Occipital lobe (tissue), 2 donors: ENCODE measurements around the genes PCNX1 and DNAL1.

DNA sequence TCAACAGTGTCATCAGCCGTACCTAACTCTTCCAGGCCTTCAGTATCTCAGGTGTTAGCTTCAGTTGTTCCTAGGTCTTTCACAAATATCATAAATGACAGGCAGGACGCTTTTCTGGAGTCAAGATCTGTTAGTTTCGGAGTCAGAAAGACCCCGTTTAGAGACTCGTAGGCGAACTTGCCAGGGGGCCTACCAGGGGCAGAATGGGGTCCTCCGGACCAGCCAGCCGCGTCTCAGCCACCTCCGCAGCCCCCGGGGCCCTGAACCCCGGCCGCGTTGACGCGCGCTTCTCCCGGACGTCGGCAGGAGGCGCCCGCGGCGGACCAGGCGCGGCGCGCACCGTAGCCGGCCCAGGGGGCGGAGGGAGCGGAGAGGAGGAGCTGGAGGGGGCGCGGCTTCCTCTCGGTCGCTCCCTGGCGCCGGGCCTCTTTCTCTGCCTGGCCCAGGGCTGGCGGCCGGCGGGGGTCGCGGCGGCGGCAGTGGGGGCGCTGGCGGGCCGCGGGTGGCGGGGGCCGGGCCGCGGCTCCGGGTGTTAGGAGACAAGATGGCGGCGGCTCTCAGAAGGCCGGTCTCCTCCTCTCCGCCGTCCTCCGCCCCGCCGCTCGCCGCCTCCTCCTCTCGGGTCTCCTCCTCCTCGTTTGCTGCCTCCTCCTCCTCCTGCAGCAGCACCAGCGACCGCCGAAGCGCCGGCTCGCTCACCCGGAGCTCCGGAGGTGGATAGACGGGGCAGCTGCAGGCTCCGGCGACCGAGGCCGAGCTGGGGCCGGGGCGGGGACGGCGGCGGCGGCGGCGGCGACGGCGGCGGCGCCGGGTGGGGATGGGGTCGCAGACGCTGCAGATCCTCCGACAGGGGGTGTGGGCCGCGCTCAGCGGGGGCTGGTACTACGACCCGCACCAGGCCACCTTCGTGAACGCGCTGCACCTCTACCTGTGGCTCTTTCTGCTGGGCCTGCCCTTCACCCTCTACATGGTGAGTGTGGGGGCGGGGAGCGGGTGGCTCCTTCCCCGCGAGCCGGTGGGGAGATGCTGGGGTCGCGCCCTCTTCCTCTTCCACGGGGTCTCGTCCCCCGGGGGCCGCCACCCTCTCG lies at the start of gene PCNX1:
TSS of gene PCNX1 (plus strand) at position 426 of the 1,088 bp plus-strand sequence.
- RAMPAGE, long total RNA = no peak

- RAMPAGE, long total RNA = no peak
Measured at GRCh38 chr14:70946686-70947216, 39.5 kb downstream of the PCNX1 start.

DNA sequence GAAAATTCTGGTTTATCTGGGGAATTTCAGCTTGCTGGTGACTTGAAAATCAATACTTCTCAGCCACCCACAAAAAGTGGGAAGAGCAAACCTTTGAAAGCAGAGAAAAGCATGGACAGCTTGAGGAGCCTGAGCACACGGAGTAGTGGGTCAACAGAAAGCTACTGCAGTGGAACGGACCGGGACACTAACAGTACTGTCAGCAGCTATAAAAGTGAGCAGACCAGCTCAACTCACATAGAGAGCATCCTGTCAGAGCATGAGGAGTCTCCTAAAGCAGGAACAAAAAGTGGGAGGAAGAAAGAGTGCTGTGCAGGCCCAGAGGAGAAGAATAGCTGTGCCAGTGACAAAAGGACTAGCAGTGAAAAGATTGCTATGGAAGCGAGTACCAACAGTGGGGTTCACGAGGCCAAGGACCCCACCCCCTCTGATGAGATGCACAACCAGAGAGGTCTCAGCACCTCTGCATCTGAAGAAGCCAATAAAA lies 70.1 kb downstream of the PCNX1 start:
- RAMPAGE, long total RNA = no peak

GRCh38 chr14:71123353-71124005 lies 196.8 kb upstream of the SIPA1L1 start:
- RAMPAGE, long total RNA = no peak

GRCh38 chr14:71231473-71232288 lies 88.6 kb upstream of the SIPA1L1 start:
- RAMPAGE, long total RNA = no peak

GRCh38 chr14:71253831-71254631 lies 66.2 kb upstream of the SIPA1L1 start:
- RAMPAGE, long total RNA = no peak

DNA sequence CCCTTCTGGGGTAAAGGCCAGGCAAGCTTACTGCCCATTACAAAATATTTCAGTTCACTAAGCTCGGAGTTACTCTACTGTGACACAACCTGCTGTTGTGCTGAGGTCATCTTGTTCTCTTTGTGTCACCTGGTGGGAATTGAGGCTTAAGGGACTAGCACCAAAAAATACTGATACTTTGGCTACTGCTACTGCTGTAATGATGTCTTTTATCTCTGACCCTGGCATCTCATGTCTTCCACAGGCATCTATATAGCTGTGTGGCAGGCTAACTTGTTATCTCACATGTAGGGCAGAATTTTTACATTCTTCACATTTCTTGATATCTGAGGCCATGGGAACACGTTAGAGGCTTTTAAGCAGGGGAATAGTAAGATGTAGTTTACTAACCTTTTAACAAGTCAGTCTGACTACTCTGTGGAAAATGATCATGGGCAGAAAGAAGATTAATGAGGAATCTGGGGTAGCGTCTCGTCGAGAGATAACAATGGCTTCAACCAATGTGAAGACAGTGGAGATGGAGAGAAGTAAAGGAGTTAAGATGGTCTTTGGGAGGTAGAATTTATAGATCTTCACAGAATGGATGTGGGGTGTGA lies 85.4 kb downstream of the SIPA1L1 start:
- RAMPAGE, long total RNA = no peak

DNA sequence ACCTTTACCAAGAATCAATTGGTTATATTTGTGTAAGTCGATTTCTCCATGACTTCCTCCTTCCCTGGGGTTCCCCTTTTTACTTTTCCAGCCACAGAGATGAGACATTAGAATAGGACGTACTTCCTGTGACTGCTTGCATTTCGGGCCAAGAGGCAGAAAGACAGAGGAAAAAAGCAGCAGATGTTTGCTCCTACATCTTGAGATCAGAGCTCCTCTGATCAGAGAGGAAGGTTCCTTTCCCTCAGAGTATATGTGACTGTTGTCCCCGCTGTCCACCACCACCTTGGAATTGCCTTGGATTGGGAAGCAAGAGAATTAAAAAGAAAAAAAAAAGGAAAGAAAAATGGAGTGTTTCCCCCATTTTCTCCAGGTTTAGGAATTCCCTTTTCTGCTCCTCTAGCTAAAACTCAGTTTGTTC lies 158.4 kb downstream of the SIPA1L1 start:
- RAMPAGE, long total RNA = no peak

DNA sequence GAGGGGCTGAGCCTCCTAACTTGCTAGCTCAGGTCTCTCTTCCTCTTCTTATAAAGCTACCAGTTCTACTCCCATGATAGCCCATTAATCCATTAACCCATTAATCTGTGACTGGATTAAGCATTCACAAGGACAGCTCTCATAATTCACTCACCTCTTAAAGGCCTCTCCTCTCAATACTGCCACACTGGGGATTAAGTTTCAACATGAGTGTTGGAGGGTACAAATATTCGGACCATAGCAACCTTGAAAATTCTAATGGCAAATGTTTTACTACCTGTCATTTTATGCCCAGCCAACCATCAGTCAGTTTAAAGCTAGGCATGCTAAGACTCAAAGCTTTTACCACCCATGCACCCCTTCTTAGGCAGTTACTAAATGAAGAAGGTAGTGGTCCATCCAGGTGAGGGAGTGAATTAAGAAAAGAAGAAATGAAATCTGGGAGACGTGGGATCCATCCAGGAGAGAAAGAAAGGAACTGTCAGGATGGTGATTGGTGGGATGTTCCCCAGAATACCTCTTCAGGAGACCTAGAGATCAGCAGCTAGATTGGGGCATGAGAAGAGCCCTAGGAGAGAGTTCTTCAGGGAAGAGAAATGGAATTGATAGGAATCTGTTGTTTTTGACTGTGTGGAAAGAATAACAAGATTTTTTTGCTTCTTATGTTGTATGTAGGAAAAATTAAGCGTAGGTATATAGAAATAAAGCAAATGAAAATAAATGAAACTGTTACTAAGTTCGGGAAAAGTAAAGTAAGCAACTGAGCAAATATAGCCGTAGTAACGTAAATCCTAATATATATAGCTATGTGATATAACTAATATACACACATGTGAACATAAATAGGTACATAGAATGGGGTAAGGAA lies 252.0 kb downstream of the SIPA1L1 start:
- RAMPAGE, long total RNA = no peak

- RAMPAGE, long total RNA = no peak
Measured at GRCh38 chr14:72357707-72358331, 425.6 kb downstream of the RGS6 start.

DNA sequence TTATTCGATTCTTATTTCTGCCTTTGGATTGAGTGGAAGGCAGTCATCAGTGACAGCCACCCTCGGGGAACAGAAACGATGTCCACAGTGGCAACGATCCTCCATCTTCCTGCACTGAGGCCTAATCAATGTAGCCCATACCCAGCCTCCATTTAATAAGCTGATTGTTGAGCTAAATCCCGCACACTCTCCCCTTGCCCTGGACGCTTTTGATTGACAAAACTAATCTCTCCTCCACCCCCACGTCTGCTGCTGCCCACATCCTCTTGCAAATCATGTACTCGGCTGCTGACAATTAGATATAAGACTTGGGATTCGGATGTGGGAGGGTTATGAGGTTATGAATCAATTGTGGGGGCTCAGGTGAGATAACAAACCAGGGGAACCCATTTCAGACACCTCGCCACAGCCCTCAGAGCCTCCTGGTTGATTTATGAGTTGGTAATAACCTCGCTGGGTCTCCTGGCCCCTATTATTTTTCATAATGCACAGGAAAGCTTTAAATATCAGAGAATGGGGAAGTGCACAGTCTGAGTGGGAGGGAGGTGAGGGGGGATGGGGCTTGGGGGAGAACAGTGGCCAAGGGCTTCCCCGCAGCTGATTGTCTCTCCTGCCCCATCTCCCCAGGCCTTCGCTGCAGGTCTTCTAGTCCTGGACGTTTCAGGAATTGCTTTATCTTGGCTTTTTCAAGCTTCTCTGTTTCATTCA lies 449.9 kb downstream of the DPF3 start:
- RAMPAGE, long total RNA = no peak

DNA sequence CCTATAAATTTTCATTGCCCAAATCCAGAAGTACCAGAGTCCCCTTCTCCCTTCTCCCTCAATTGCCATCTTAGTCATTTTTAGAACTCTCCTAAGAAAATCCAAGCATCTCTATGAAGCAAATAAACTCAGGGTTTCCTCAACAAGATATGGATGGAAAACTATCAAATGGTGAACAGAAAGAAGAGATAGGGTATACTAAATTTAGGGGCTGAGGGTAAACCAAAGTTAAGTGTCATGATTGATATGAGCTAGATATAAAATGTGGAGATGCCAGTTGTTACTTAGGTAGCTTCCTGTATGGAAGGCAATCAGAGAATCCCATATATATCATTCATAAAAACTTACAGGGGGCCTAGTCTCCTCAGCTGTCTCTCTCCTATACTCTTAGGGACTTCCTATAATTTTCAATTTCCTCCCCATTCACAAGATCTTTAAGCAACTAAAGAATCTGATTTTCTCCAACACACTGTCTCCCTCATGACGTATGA lies 217.9 kb downstream of the DPF3 start:
- RAMPAGE, long total RNA = no peak

DNA sequence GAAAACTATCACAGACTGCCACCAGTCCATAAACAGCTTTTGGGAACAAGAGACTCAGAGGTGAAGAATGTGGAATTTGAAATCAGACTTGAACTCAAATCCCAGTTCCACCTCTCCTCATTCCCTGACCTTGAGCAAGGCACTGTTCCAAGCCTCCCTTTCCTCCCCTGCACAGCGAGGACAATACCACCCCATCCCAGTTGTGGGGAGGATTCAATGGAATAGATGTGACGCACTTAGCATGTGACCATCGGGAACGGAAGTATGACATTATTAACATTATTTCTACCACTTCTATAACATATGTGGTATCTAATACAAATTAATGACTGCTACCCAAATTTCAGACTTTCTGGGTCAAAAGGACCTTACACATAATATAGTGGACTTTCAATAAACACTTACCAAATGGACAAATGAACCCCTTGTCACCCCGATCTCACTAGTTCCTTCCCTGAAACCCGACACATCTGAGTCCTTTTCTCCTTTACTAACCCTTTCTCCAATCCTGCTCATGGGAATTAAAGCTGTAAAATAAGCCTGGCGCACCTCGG lies 63.4 kb downstream of the DPF3 start:
- RAMPAGE, long total RNA = no peak

DNA sequence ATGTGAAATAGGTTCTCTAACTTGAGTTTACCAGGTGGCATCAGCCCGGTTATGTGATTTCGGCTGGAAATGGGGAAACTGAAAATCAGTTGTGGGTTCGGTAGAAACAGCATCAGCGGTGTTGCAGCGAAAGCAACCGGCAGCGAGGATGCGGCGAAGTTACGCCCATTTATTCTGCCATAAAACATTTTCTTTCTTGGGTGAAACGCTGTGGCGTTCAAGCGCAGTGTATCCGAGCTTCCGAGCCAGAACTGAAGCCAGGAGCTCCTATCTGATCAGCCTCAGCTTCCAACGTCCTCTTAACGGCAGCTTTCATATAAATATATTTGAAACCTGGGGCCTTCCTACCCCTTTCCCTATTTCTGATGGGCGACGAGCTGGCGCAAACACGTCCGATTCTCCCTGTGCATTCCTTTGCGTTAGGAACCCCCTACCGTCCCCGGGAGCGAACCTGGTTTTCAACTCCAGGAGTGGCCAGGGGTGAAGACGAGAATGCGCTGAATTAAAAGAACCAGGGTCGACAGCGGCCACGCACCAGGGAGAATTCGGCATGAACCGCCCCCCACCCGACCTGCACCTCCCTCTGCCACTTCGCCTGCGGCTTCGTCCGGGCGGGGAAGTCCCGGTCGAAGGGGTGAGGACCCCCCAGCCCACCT lies 1.6 kb downstream of the DPF3 start:
- RAMPAGE, long total RNA = no peak

DNA sequence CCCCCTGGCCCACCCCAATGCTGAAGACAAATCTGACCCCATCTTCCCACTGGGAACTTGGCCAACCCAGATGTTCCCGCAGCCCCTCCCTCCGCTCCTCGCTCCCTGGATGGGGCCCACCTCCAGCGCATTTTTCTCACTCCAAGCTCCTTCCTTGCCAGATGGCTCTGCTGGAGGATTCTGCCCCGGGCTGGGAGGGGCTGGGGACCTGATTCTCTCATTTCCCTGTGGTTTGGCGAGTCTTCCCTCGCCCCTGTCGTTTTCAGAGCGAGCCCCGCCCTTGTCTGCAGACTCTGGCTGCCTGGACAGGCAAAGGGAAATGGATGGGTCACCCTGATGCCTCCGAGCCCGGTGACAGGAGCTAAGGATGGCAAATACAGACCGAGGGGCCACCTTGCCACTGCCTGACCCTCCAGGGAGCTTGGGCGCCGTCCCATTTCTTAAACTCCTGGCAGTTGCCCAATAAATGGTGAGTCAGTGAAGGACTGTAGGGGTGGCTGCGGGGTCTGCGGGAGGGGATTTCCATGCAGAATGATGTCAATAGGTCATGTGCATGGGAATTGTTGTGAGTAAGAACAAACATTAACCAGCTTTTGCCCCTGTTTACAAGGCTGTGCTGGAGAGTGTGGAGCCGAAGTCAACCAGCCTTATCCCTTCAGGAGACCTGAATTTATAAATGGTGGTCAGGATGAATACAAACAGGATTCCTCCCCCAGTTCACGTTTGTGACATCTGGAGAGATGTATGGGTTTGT lies 9.0 kb upstream of the PAPLN start:
- RAMPAGE, long total RNA = no peak

GRCh38 chr14:73245351-73246292 lies 8.3 kb downstream of the PAPLN start:
- RAMPAGE, long total RNA = no peak

GRCh38 chr14:73405423-73405725 lies 53.0 kb downstream of the NUMB start:
- RAMPAGE, long total RNA = no peak

- RAMPAGE, long total RNA = no peak
Measured at GRCh38 chr14:73634199-73634745, 10.5 kb upstream of the DNAL1 start.

- RAMPAGE, long total RNA = start-site peak on the plus strand at chr14:73645006-73645037, 232 and 160 reads in 2 replicates
Measured at GRCh38 chr14:73644410-73645521, at the start of gene DNAL1. Gene DNAL1, plus strand, starts transcription at chr14:73644986.

- RAMPAGE, long total RNA = no peak
Measured at GRCh38 chr14:73659324-73659711, 14.5 kb downstream of the DNAL1 start.